Thoracic aorta (tissue), 1 donor: ENCODE measurements around the genes GOLGA8J, FAN1 and GOLGA8O.

GRCh38 chr15:29674756-29675531 lies 104.2 kb upstream of the ENTREP2 start:
- RAMPAGE, long total RNA = no peak

- RAMPAGE, long total RNA = no peak
These were observed 103.7 kb downstream of the TJP1 start for GRCh38 chr15:29718459-29719158.

DNA sequence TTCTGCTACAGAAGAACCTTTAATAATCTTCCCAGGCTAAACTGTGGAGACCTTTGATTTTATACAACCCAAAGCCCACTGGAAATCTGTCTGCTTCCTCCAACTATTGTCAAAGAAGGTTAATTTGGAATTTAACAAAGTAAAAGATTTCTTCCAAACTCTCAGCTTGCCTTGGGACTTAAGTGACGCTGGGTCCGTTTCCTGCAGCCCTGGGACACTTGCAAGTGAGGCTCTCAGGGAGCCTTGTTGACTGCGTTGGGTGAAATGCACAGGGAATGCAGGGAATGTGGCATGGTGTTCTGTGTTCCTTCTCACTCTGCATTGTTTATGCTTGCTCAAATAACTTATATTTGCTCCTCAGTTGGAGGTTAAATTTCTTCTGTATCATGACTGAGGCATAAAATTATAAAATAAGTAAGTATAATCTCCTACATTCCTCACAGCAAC lies 60.8 kb upstream of the TJP1 start:
- RAMPAGE, long total RNA = no peak

GRCh38 chr15:29924597-29925301 lies 102.5 kb upstream of the TJP1 start:
- RAMPAGE, long total RNA = no peak

GRCh38 chr15:29968135-29969275 lies 114.2 kb upstream of the GOLGA8J start:
- RAMPAGE, long total RNA = no peak

- RAMPAGE, long total RNA = no peak
These were observed at the start of gene GOLGA8J for GRCh38 chr15:30082512-30083069. TSS of gene GOLGA8J (plus strand) at chr15:30082955.

- RAMPAGE, long total RNA = no peak
These were observed 22.7 kb downstream of the GOLGA8H start for GRCh38 chr15:30626534-30626958.

GRCh38 chr15:30903214-30904322 lies at the start of gene FAN1:
TSS of gene FAN1 (plus strand) at chr15:30903915.
- RAMPAGE, long total RNA = start-site peak on the plus strand at chr15:30903850-30903943, 102 reads

- RAMPAGE, long total RNA = no peak
These were observed 37.5 kb downstream of the MTMR10 start for GRCh38 chr15:30953638-30954595.

DNA sequence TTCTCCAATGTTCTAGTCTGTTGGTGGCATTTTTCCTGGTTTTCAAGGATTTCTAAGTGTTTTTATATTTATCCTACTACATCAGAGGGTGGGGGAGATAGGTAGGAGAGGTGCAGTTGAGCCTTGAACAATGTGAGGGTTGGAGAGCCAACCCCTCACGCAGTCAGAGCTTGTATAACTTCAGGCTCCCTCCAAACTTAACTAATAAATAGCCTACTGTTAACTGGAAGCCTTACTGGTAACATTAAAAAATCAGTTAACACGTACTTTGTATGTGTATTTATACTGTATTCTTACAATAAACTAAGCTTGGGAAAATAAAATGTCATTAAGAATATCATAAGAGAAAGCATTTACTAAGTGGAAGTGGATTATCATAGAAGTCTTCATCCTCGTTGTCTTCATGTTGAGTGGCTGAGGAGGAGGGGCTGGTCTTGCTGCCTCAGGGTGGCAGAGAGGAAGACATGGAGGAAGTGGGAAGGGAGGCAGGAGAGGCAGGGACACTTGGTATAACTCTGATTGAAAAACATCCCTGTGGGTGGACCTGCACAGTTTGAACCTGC lies 104.1 kb upstream of the KLF13 start:
- RAMPAGE, long total RNA = no peak

- RAMPAGE, long total RNA = no peak
These were observed 98.5 kb upstream of the KLF13 start for GRCh38 chr15:31227898-31228782.

DNA sequence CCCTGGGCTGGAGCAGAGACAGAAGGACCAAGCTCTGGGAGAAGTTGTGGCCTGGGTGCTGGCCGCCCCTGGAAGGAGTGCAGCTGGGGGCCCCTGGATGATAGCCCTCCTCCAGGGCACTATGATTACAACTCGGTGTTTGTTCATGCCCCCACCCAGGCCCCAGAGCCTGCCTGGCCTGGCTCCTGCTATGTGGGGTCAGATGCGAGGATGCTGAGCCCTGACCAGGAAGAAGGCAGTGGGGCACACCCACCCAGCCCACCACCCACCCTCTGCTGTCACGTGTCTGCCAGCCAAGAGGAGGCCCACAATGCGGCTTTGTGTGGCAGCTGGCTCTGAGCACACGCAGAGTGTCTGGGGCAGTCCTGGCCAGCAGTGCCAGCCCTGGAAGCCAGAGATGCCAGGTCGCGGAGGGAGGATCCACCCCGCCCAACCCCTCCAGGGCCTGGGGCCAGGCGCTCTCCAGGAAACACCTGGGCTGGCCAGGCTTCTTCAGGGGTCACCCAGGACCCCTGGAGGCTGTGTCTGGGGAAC lies 26.5 kb upstream of the KLF13 start:
- RAMPAGE, long total RNA = no peak

DNA sequence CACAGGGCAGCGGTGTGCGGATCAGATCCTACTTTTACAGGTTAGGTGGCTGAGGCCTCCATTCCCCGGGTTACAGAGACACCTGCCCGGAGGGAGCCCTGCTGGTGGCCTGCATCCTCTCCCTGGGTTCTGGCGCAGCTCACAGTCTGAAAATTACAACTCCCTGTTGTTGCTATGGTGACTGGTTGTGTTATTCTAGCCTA lies 21.7 kb upstream of the KLF13 start:
- RAMPAGE, long total RNA = no peak

DNA sequence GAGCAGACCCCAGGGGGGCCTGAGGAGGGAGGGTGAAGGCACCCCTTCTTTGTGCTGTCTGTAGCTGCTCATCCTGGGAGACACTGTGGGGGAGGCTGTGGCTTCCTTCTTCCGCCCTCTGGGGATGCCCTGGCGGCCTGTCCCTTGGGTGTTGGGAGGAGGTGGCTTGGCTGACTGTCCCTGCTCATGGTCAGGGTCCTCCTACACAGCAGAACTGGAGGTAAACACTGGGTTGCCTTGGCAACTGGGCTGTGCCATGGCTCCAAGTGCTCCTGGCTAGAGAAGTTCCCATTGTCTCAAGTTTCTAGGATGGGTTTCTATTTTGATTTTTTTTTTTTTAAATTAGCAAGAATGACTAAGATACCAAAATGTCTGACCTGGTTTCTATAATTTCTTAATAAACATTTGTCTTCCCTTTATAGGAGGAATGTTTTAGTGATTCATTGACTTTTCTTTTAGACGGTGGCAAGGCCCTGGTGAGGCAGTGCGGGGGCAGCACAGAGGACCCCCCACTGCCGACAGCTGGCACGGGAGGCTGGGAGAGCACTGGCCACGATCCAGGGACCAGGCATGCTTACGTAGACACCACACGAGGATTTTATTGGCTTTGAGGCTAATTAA lies 12.4 kb downstream of the KLF13 start:
- RAMPAGE, long total RNA = no peak

GRCh38 chr15:31362086-31362528 lies 35.5 kb downstream of the KLF13 start:
- RAMPAGE, long total RNA = no peak

GRCh38 chr15:31365458-31366247 lies 39.0 kb downstream of the KLF13 start:
- RAMPAGE, long total RNA = no peak

GRCh38 chr15:31382765-31383317 lies 56.2 kb downstream of the KLF13 start:
- RAMPAGE, long total RNA = no peak

GRCh38 chr15:31440524-31441353 lies 114.1 kb downstream of the KLF13 start:
- RAMPAGE, long total RNA = no peak

GRCh38 chr15:31631522-31632298 lies 238.8 kb downstream of the OTUD7A start:
- RAMPAGE, long total RNA = no peak

DNA sequence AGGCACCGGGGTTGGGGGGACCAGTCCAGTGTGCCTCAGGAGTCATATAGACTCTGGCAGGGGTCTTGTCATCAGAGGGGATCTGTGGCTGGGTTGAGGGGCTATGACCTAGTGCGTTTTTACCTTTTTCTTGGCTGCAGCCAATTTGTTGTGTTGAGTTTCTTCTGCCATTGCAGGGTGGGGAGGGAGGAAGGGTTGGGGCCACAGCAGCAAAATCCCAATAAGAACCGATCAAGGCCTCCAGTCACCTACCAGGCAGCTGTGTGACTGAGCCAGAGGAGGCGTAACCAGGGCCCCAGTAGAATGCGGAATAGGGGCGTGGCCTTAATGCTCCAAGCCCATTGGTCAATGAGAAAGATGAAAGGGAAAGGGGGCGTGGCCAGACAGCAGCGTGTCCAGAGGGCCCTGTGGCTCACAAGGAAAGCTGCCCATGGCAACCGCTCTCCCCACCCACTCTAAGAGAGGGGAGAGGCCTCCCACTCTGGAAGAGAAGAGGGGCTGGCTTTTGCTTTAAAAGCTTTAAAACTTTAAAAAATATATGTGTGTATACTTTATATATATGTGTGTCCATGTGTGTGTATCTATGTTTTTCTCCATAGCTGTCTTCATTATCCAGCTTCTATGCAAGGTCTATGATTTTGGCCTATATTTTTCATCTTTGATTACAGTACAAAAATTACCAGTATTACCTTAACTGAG lies at the start of gene GOLGA8O:
Gene GOLGA8O (minus strand): TSS at position 269 of the 699 bp plus-strand sequence.
- RAMPAGE, long total RNA = no peak